Rectum (tissue), 1 donor: ENCODE measurements around a stretch of chr2.

DNA sequence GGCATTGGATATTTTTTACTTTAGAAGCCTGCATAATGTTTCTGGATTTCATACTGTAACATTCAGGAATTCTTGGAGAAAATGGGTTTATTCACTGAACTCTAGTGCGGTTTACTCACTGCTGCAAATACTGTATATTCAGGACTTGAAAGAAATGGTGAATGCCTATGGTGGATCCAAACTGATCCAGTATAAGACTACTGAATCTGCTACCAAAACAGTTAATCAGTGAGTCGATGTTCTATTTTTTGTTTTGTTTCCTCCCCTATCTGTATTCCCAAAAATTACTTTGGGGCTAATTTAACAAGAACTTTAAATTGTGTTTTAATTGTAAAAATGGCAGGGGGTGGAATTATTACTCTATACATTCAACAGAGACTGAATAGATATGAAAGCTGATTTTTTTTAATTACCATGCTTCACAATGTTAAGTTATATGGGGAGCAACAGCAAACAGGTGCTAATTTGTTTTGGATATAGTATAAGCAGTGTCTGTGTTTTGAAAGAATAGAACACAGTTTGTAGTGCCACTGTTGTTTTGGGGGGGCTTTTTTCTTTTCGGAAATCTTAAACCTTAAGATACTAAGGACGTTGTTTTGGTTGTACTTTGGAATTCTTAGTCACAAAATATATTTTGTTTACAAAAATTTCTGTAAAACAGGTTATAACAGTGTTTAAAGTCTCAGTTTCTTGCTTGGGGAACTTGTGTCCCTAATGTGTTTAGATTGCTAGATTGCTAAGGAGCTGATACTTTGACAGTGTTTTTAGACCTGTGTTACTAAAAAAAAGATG lies 50.5 kb upstream of the PDK1 start:
- PRO-cap = no peak

DNA sequence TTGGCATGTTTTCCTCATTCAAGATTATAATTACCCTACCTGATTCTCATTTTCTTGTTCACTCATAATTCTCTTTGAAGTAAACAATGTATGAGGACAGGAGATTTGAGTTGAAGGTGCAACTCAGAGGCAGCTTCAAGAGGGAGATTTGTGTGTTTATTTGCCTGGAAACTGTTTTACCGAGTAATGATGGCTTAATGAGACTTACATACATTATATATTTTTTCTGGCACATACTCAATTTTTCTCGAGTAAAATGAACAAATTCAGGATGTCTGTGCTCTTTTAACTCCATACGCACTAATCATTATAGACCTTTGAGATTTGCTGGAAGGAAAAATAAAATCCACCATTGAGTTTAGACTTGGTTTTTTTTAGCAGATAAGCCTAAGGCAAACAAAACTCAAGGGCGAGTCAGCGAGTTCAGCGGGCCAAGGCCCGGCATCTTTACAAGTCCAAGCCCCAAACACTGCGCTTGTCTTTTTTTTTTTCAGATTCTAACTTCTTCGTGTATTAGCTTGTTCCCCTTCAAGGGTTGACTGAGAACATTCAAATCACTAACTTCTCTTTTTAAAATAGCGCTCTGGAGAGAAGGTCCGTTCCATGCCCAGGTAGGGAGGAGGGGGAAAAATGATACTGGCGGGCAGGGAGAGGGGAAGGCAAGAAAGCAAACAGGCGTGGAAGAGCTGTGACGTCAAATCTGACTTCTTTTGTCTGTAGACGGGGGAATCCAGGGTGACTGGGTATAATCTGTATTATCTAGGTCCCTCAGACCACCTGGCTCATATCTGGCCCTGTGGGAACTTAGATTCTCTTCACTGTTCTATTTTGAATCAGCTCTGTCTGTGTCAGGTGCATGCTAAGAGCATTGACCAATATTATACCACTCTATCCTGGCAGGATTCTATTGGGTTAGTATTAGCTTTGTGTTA lies 72.7 kb upstream of the MAP3K20 start:
- PRO-cap = no peak

DNA sequence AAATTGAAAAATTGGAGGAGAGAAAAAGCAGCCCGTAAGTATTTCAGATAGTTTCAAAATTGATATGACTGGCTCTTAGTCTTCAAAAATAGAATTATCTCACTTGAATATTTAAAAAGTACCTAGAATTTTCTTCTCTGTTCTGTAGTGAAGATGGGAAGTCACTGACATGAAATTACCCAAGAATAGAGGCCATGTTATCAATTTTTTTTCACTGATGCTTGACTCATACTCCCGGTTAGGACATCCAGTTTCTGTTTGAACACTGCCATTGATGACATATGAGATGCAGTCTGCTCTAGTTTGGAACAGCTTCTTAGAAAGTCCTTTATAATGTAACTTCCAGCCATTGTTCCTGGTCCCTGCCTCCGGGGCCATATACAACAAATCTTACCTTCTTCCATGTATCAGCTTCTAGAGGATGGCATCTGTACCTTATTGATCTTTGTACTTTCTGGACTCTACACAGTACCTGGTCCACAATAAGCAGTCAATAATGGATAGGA lies 26.1 kb downstream of the MAP3K20 start:
- PRO-cap = no peak

DNA sequence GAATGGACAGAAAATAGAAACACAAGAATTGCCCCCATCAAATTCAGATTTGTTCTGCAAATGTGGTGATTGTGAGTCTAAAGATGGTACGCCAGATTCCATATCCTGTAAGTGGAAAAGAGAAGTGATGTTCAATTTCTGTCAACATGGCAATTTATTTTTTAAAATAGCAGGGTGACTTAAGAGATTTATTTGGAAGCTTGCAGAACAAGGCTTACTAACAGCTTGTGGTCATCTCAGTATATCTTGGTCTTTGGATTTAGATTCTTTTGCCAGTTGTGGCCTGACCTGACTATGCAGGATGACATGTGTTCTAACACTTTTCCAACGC lies 74.4 kb downstream of the MAP3K20 start:
- PRO-cap = no peak

DNA sequence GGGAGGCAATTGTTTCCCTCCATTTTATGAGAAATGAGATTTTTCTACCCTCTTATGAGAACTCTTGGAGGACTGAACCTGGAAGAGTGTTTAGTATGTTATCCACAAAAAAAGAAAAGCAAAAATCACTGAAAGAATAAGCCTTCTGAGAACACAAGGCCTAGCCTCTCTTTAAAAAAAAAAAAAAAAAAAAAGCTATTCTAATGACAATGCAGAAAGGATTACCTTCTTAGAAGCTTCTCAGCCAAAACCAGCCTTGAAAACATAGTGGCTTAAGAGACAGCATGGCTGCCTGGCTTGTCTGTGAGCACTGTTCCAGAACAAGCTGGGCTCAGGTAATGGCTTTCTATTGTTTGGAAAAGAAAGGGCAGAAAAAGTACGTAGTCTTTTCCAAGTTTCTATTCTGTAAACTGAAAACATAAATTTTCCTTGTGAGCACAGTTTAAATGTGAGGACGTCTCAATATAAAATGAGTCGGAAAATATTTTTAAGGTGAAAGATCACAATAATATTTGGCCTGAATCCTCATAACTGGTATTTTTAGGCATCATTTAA lies 119.4 kb downstream of the MAP3K20 start:
- PRO-cap = no peak

- PRO-cap = unidirectional peak, minus-strand start at chr2:173351604
Measured at GRCh38 chr2:173351391-173351670, 3.3 kb upstream of the CDCA7 start.

- PRO-cap = no peak
Measured at GRCh38 chr2:173379211-173379678, 24.6 kb downstream of the CDCA7 start.

- PRO-cap = unidirectional peak, minus-strand start at chr2:174039863
Measured at GRCh38 chr2:174039654-174040128, 74.5 kb upstream of the SP3 start.

- PRO-cap = no peak
Measured at GRCh38 chr2:174071968-174072631, 106.9 kb upstream of the SP3 start.

- PRO-cap = no peak
Measured at GRCh38 chr2:174117730-174118804, 130.3 kb downstream of the OLA1 start.

DNA sequence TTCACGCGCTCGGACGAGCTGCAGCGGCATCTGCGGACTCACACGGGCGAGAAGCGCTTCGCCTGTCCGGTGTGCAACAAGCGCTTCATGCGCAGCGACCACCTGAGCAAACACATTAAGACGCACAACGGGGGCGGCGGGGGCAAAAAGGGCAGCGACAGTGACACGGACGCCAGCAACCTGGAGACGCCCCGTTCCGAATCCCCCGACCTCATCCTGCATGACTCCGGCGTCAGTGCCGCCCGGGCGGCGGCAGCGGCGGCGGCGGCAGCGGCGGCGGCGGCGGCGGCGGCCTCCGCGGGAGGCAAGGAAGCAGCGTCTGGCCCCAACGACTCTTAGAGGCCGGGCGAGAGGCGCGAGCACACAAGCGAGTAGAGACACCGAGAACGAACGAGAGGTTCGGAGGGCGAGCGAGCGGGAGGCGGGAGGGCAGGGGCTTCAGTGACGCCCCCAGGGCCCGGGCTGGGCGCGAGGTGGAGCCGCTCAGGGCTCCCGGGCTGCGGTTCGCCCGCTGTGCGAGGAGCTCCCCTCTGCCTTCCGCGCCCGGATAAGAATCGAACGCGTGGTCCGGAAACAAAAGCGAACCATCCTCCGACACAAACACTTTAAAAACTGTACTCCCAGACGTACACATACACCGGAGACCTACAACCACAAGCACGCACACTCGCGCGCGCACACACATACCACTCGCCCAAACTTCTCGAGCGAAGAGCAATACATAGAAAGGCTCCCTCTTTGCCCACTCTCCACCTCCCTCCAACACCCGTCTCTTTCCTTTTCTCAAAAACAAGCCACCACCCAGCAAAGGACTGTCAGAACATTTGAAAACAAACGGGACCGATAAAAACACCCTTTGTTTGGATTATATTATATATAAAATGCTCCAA lies 2.7 kb downstream of the SP9 start:
- PRO-cap = no peak

DNA sequence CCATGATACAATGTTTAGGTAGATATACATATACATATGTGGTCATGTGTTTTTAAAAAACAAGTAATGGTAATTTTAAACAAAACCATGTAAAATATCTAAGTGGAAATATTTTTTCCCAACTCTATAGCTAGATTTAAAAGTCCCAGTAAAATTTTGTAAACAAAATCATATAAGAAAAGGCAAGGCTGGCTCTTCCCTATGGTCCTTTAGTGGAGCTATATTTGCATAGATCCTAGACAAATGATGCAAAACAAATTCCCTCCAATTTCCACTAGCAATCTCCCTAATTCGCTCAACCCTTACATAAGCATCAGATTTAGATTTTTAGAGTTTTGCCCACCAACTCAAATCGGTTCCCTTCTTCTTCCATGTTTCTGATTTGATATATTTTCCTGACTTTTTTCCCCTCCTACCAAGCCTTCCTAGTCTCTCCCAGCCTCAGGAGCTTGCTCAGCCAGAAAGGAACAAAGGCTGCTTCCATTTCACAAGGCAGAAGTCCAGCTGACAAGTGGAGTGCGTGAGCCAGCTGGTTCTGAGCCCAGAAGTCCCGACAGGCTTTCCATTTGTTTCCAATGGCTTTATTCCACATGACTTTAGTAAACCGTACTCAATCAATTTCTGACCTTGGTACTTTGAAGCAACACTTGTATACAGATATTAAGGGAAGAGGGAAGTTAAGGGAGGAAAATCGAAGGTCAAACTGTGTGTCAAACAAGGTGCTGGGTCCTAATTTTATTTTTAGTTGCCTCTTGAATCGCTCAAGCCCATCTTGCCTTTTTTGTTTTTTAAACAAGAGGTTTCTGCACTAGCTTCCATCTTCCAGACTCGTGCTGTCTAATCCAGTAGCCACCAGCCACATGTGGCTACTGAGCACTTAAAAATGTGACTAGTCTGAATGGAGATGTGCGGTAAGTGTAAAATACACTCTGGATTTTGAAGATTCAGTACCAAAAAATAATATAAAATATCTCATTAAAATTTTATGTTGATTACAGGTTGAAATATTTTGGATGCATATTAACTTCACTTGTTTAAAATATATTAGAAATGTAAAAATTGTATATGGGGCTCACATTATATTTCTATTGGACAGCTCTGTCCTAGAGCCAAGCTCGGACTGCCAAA lies 36.3 kb downstream of the WIPF1 start:
- PRO-cap = no peak

DNA sequence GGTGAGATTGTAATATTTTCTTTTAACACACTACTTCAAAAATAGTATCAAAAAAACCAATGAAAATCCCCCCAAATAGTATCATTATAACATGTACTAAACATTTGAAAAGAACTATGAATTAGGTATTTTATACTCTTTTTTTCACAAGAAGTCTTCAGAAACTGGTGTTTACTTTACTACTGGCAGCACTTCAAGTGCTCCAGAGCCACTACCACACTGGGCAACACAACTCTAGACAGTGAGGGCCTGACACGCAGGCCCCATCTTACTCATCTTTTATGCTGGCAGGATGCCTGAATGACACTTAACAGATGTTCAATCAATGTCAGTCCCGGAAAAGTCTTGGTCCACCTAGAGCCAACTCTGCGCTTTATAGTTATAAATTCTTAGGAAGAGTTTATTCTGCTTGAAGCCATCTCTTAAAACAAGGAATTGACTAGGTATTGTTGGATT lies 8.7 kb upstream of the WIPF1 start:
- PRO-cap = no peak

GRCh38 chr2:174683462-174683942 lies 80.8 kb downstream of the CHRNA1 start:
- PRO-cap = unidirectional peak, minus-strand start at chr2:174683674

DNA sequence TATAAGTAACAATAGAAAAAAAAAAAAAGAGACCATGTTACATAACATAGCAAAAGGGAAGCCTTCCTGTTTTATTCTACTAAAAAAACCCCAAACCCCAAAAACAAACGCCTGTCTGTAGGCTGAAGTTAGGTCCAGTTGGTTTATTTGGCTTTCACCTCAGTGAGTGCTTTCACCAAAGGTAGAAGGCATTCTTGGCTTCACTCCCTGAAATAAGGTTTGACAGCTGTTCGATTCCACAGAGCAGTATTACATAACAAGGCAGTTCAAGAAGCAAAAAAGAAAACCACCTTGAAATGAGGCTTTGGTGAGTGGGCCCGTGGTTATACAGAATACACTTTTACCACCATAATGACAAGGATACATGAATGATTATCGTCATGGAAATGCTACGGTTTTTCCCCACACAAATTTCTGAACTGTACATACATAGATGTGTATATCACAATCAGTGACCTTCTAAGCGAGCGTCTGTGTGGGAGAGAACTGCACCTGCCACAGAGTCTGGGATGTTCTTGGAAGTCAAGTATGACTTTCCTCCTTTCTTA lies 80.0 kb upstream of the CHRNA1 start:
- PRO-cap = no peak

- PRO-cap = bidirectional peak, plus-strand start at chr2:175180958, minus-strand start at chr2:175180897
Measured at GRCh38 chr2:175180508-175181125, 893 bp downstream of the ATP5MC3 start.

DNA sequence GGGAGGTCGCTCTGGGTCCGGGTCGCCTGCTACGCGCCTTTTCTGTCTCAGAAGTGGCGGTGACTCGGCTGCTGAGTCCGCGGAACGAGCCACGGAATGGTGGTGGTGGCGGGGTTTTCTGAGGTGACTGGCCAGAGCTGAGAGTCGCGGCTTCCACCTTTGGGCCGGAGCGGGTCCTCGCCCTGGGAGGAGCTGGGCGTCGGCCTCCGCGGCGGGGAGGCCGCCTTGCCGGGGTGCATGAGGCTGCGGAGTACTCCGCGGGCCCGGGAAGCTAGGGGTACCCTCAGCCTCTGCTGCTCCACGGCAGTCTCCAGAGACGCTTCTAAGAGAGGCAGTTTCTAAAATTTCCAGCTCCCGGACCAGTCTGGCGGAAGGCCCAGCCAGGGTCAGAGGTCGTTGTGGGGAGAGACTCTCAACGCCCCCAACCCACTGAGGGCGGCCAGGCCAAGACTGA lies 2.9 kb downstream of the HOXD3 start:
- PRO-cap = no peak

- PRO-cap = no peak
Measured at GRCh38 chr2:176477371-176477734, 208.1 kb downstream of the MTX2 start.

GRCh38 chr2:177187533-177188154 lies 24.9 kb upstream of the HNRNPA3 start:
- PRO-cap = no peak

GRCh38 chr2:177242166-177243104 lies 22.1 kb downstream of the NFE2L2 start:
- PRO-cap = bidirectional peak, plus-strand start at chr2:177242748, minus-strand start at chr2:177242557